Neural crest cell (in vitro differentiated cells): ENCODE measurements around the gene NGB.

DNA sequence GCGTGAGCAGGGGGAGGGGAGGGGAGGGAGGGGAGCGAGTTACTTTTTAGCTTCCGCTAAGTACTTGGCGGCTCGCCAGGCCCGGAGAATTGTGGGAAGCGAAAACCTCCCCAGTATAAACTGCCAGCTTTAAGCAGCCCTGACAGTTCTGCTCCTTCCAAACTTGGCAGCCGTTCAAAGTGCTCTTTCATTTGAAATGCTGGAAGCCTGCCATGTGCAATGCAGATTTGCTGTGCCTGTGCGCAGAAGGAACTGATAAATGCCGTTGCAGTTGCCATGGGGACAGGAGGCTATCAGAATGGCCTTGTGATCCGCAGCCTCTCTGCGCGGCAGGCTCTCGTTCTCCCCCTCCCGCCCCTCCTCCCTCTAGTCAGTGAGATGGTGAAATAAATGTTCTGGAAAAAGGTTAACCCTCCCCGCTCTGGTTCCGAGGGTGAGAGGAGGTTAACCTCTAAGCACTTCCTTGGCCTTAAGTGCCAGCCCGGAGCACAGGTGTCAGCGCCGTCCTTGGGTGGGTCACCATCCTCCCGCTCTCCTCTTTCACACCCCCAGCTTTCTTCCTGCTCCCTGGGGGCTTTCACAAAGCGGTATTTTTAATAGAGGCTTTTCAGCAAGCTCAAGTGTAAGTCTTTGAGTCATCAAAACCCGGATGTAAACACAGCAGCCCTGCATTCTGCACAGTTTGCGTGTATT is 11.9 kb upstream of the IRF2BPL start:
- PRO-cap: bidirectional peak, plus-strand start at position 145 of the sequence, minus-strand start outside the sequence; bidirectional peak, plus-strand start at position 413 of the sequence, minus-strand start at position 198 of the sequence

DNA sequence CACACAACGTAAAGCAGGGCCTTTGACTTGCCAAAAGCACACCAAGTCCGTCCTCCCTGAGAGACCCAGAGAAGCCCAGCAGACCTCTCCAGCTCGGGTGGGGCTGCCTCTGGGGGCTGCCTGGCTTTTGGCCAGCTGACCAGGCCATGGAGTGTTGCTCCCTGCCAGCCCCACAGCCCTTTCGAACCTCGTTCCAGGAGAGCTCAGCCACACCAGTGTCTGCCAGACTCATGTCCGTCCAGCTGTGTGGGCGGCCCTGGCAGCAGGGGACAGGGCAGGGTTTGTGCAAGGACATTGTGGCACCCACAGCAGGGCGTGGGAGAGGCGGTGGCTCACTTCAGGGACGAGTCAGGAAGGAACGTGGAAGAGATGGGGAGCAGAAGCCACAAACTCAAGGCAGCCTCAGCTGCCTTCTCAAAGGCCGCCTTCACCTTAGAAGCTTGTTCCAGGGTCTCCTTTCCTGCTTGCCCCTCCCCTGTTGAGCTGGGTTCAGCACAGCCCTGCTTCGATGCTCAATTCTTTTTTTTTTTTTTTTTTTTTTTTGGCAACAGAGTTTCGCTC is 22.7 kb upstream of the IRF2BPL start:
- PRO-cap: no peak

DNA sequence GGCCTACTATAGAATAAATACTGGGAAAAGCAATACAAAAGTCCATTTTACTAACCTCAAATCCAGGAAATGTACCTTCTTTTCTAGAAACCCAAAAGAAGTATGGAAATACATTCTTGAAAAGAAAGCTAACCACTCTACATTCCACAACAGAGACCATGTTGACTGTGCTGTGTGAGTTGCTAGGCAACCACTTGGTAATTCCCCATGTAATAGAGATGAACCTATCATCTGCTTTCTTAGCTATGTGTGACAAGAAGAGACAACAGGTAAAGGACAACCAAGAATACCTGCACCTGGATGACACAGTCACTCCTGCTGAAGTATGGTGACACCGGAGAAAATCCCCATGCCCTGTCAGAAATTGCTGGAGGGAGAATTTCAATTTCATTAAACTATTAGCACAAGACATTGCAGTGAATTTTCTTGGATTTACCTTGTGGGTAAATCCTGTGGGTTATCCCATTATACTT is 11.7 kb upstream of the CIPC start:
- PRO-cap: no peak

DNA sequence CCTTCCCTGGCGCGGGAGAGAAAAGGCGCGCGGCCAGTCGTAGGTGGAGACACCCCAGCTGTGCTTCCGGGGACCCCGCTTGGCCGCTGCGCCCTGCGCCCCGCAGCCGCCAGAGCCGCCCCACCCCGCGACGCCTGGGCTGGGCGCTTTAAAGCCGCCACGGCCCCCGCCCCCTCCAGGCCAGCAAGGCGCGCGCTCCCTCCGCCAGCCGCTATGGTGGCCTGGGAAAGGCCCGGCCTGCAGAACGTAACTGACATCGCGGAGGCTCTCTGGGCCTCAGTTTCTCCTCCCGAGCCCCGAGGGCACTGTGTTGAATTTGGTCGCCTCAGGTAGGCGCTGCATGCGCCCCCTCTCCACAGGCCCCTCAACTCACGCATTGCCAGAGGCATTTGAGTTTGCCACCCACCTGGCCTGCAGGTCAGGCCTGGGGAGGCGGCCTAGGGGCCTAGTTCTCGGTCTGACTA is at the start of gene NGB:
NGB (minus strand) TSS at position 122 of the 464 bp plus-strand sequence.
- PRO-cap: no peak

DNA sequence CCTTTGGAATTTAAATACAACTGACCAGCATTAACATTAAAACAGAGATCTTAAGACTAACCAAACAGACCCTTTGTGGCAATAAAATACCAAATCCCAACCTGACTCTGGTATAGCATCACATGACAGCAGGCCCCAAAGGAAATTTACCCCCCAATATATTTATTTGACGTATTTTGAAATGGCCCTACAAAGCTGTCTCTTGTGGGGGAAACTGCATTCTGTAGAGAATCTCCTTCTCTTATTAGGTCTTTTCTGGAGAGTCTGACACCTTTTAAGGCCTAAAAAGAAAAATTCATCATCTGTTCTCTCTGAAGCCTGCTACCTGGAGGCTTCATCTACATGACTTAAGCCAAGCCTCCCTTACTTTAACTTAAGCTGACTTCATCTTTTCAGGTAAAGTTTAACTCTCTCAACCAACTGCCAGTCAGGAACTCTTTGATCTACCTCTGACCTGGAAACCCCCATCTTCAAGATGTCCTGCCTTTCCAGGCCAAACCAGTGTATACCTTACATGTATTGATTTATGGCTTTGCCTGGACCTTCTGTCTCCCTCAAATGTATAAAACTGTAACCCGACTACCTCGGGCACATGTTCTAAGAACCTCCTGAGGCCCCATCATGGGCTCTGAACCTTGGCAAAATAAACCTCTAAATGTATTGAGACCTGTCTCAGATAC is 17.4 kb downstream of the GSTZ1 start:
- PRO-cap: no peak

GRCh38 chr14:77615329-77616057 is 944 bp downstream of the SPTLC2 start:
- PRO-cap: no peak

- PRO-cap: no peak
Measured at GRCh38 chr14:77641525-77642641, 25.4 kb upstream of the SPTLC2 start.

GRCh38 chr14:79279749-79280597 is 931.3 kb downstream of the DIO2 start:
- PRO-cap: no peak

GRCh38 chr14:80904700-80904969 is 36.9 kb downstream of the CEP128 start:
- PRO-cap: no peak

DNA sequence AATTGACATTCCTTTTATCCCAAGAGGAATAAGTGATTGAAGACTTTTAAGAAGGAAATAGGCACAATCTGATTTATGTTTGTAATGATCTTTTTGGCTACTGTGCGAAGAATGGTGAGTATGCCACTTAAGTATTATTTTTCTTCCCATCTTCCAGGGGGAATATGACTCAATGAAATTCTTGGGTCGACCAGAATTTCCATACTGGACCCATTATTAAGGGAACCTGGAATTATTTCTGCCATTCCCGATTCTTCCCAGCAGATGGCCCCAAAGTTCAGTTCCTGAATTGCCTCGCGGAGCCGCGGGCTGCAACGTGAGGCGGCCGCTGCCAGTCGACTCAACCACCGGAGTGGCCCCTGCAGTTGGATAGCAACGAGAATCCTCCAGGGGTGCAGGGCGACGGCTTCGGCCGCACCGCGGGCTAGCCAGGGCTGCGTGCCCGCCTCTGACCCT is 737 bp upstream of the TSHR start:
- PRO-cap: unidirectional peak, plus-strand start at position 364 of the sequence

GRCh38 chr14:81182792-81183482 is 37.8 kb downstream of the GTF2A1 start:
- PRO-cap: no peak

DNA sequence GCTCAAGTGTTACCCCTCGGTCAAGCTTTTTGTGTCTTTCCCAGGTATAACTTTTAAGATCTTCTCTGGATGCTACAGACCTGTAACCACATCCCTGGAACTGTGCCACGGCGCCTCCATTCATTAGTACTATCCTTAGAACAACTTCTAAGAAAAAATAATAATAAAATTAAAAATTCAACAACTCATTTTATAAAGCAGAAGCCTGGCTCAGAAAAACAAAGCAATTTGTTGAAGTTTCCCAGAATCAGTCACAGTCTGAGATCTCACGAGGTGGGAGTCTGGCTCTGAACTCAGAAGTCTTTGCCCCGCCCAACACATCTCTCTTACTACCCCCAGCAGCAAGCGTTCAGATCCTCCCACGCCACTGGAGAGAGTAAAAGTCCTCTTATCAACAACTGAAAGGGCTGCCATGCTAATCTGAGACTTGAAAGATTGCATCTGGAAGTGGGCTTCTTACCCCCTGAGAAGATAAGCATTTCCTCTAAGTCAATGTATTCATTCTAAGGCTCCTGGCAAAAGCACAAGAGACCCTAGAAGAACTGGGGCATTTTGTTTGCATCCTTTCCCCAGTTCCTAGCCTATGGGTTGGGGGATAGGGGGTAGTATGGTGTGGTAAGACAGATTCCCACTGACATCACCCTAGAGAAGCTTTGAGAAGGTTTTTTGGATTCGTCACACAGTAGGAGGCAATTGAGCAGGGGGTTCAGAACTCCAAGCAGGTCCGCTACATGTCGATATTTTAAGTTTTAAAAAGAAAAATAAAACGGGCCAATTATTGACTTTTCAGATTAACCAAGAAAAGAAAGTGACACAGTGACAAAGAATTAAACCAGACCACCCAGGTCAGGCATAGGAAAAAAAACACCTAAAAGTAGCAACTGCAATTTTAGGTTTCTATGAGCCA is 34.1 kb upstream of the STON2 start:
- PRO-cap: no peak

GRCh38 chr14:81517287-81517834 is 16.3 kb downstream of the SEL1L start:
- PRO-cap: no peak

GRCh38 chr14:82504147-82504391 is 970.4 kb upstream of the SEL1L start:
- PRO-cap: no peak

GRCh38 chr14:85568528-85568827 is 38.5 kb downstream of the FLRT2 start:
- PRO-cap: no peak

- PRO-cap: no peak
Measured at GRCh38 chr14:85878782-85879160, 348.8 kb downstream of the FLRT2 start.

- PRO-cap: unidirectional peak, plus-strand start at chr14:87992399; unidirectional peak, plus-strand start at chr14:87992455; bidirectional peak, plus-strand start at chr14:87992621, minus-strand start at chr14:87992617
Measured at GRCh38 chr14:87992165-87992715, 742 bp downstream of the GALC start.

GRCh38 chr14:88322319-88322813 is 703 bp downstream of the KCNK10 start:
- PRO-cap: bidirectional peak, plus-strand start at chr14:88322660, minus-strand start at chr14:88322318

DNA sequence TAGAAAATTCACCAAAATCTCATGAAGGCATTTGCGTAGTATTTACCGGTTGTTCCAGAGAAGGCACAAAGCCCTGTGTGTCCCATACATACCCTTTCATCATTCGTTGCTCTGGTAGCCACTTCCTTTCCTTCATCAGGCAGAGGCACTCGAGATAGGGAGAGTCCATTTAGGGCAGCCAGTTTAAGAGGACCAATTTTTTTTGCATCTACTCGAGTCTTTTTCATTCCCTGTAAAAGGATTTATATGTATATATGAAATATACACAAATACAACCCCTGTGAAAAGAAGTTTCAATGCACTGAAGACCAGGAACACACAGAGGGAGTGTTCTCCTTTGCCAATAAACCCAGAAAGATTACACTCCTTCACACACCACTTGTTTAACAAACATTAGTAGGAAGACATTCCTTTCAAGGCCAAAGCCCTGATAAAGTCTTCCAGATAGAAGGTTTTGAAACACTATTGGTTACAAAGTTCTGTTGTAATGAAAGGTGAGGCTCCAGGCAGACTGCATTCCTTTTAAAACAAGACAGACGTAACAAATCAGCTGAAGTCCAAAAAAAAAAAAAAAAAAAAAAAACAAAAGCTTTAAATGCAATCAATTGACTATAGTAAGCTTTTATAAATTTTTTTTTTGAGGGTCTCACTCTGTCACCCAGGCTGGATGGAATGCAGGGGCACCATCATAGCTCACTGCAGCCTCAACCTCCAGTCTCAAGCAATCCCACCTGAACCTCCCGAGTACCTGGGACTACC is 81.1 kb downstream of the PTPN21 start:
- PRO-cap: no peak

GRCh38 chr14:88548051-88548797 is 6.6 kb downstream of the PTPN21 start:
- PRO-cap: no peak